Islet of Langerhans (tissue), 1 donor: ENCODE measurements around a stretch of chr3.

GRCh38 chr3:49027549-49028421 is 1.4 kb downstream of the IMPDH2 start:
- RRBS, result no CpG with 5 or more reads among the region's 14 CpGs

GRCh38 chr3:49076020-49076559 is 17.8 kb downstream of the QRICH1 start:
- RRBS, result no CpG with 5 or more reads among the region's 15 CpGs

GRCh38 chr3:49092783-49093918 is 720 bp downstream of the QRICH1 start:
- RRBS, result 4% methylated on average over 38 of the region's 92 CpGs

DNA sequence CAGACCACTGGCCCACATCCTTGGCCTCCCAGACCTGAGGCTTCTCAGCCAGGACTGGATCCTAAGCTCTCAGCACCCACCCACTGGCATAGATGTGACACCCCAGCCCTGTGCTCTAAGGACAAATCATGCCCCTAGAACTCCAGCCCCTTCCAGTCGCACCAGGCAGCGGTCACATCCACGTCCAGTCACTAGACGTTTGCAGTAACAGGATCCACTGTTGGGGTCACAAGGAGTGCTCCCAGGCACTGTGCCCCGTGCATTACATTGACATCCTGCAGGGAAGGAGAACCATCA is 3.5 kb downstream of the LAMB2 start:
- RRBS, result no CpG with 5 or more reads among the region's 5 CpGs

GRCh38 chr3:49270936-49271459 is 6.0 kb downstream of the C3orf62 start:
- RRBS, result no CpG with 5 or more reads among the region's 4 CpGs

DNA sequence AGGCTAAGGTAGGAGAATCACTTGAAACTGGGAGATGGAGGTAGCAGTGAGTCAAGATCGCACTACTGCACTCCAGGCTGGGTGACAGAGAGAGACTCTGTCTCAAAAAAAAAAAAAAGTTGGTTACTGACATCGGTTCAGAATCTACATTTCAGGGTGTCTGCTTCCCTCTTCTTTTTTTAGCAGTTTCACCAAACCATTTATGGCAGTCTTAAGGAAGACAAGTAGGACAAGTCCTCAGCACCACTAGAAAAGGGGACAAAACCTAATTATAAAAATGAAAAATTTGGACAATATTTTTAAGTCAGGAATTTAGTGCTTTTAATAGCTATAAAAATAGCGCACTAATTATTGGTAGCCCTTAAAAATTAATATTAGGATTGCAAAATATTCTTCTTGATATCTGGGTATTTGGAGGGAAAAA is 3.4 kb upstream of the USP4 start:
- RRBS, result no CpG with 5 or more reads among the region's 3 CpGs

- RRBS, result no CpG with 5 or more reads among the region's 1 CpG
Measured at GRCh38 chr3:49359153-49359407, 927 bp upstream of the GPX1 start.

DNA sequence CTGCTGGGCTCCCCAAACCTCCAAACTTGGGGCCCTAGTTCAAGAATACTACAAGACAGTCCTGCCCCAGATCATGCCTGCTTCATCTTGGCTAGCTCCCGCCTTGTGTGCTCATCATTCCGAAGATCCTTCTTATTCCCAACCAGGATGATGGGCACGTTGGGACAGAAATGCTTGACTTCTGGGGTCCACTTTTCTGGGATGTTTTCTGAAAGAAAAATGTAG is 4.2 kb upstream of the GPX1 start:
- RRBS, result no CpG with 5 or more reads among the region's 3 CpGs

GRCh38 chr3:49533593-49534209 is 20.6 kb upstream of the BSN start:
- RRBS, result no CpG with 5 or more reads among the region's 7 CpGs

GRCh38 chr3:49723189-49723664 is 524 bp downstream of the GMPPB start:
- RRBS, result no CpG with 5 or more reads among the region's 22 CpGs

- RRBS, result no CpG with 5 or more reads among the region's 5 CpGs
Measured at GRCh38 chr3:49868076-49868607, 1.6 kb downstream of the CAMKV start.

DNA sequence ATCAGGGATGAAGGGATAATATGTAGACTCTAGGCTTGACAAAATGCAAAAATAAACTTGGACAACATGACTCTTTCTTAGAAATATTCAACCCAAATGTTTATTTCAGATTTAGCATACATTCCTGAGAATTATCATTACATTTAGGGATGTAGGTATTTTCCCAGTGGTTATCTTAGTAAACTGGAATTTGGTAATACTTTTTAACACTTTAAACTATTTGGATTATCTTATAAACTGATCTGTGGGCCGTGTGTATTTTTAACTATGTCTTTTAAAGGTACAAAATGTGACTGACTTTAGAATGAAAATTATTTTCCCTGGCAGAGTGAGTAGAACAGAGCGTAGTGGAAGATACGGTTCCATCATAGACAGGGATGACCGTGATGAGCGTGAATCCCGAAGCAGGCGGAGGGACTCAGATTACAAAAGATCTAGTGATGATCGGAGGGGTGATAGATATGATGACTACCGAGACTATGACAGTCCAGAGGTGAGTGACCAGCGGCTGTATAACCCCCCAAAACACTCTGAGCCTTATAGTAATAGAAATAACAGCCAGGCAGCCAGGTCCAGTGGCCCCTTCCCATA is 3.1 kb downstream of the RBM5 start:
- RRBS, result no CpG with 5 or more reads among the region's 10 CpGs

DNA sequence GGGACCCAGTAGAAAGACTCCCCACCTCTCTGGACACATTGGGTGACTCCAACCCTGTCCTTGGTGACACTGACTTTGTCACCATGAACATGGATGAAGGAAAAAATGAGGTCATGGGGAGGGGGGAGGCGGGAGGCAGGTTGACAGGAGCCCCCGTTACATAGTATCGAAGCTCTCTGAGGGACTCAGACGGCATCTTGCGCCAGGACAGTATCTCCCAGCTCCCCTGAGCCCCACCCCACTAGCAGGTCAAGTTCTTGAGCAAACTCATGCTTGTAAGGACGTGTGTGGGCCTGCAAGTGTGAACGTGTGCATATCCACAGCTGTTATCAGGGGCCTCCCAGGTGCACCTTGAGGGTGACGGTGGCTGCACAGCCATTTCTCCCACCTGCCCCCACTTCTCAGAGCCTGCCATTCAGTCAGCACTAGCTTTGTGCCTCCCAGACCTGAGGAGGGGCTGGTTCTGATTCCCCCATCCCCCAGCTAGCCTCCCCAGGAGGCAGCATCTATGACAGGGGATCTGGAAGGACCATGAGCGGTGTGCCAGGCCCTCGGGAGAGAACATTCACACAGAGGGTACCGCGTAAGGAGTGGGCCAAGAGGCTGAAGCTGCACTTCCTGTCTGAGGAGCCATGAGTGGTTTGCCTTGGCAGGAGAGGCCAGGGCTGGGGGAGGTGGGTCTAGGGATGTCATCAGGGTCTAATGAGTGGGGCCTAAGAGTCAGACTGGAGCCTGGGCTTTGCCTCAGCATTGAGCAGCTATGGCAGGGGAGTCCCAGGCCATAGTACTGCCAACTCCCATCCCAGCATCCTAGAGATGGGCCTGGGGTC is 2.8 kb downstream of the SEMA3F start:
- RRBS, result no CpG with 5 or more reads among the region's 12 CpGs

GRCh38 chr3:50195318-50196257 is 4.2 kb downstream of the GNAT1 start:
- RRBS, result no CpG with 5 or more reads among the region's 9 CpGs

DNA sequence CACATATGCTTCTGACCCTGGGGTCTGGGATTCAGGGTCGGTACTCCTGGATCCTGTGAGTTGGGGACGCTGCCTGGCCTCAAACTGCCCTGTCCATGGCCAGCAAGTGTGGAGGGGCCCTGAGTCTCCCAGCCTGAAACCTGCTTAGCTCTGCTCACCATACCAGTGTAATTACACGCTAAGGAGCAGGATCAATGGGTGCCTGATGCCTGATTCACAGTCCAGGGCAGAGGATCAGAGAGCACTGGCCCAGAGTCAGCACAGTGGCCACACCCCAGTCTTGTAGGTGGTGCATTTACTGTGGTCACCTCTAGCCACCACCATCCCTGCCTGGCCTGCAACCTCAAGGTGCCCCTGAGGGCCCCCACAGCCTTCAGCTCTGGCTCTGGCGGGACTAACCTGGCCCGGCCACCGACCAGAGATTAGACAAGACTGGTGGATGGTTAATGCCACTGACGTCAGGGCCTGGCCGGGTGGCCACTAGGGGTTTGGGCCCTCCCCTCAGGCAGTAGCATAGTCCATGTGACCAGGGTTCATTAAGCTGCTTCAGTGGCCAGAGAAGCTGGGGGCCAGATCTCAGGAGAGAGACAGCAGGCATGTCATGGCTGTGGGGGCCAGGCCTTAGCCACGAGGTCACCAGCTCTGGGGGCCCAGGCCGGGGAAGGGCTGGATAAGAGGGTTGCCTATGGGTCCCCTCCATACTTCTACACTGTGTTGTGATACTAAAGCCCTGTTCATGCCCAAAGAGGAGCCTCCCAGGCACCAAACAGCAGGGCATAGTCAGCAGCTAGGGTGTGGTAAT is 3.3 kb upstream of the SLC38A3 start:
- RRBS, result 36% methylated on average over 4 of the region's 10 CpGs

GRCh38 chr3:50210430-50211040 is 5.5 kb downstream of the SLC38A3 start:
- RRBS, result no CpG with 5 or more reads among the region's 13 CpGs

DNA sequence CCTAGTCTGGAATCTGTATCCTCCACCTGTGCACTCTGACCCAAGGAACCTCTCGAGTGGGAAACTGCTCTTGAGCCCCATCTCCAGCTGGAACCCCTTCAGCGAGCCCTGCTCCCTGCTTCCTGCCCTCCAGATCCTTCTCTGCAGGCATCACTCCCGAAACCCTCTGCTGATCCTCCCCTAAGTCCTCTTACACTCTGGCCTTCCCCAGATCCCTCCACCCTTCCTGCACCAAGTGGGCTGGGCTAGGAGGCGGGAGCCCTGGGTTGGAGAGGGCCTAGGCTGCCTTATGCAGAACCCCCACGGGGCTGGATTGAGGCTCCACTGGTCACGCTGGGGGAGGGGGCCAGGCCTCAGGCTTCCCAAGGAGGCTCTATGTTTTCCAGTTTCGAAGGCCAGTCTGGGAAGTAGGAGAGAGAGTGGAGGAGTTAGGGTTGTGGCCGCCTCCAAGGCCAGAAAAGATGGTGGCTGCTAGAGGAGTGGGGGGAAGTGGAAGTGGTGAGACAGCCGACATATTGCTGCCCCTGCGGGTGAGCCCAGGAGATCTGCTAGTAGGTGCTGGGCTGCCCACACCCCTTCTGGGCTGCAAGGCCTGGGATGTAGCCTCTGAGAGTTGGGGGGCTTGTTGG is 1.1 kb downstream of the GNAI2 start:
- RRBS, result no CpG with 5 or more reads among the region's 10 CpGs

GRCh38 chr3:50248244-50248736 is 12.3 kb downstream of the GNAI2 start:
- RRBS, result no CpG with 5 or more reads among the region's 4 CpGs

- RRBS, result no CpG with 5 or more reads among the region's 16 CpGs
Measured at GRCh38 chr3:50252814-50253435, 16.0 kb upstream of the SEMA3B start.

DNA sequence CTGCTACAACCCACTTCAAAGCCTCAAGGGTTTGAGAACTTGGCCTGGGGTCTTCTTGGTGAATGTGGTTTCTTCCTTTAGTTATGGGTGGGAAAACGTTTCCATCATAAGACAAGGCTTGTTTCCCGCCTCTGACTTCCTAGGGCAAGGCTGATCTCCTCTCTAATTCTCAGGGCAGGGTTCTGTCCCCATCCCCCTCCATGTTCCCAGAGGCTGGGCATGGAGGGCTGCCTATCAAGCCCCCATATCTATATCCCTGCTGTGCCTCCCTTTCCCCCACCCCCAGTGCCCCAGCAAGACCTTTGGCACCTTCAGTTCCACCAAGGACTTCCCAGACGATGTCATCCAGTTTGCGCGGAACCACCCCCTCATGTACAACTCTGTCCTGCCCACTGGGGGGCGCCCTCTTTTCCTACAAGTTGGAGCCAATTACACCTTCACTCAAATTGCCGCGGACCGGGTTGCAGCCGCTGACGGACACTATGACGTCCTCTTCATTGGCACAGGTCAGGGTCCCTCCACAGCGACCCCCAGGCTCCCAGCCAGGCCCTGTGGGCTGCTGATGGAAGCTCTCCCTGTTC is 4.7 kb upstream of the LSMEM2 start:
- RRBS, result no CpG with 5 or more reads among the region's 13 CpGs